SK-N-MC (cell line): ENCODE measurements around a stretch of chr14.

DNA sequence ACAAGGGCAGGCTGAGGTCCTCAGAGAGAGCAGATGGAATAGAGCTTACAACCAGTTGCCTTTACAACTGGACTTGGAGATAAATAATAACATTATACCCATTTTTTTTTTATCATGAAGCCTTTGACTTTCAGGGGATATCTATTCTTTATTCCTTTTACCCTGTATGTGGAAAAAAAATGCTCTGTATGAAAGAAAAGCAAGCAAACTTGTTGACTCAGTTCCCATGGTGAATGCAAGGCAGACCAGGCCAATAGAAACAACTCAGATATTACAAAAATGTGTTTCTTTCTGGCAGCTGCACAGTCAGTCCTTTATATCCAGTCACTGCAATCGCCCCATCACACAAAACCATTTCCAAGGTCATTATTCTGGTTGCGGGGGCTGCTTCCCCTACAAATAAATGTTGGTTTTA is 401.3 kb downstream of the ZFP36L1 start:
- RRBS = no CpG with 5 or more reads among the region's 2 CpGs

DNA sequence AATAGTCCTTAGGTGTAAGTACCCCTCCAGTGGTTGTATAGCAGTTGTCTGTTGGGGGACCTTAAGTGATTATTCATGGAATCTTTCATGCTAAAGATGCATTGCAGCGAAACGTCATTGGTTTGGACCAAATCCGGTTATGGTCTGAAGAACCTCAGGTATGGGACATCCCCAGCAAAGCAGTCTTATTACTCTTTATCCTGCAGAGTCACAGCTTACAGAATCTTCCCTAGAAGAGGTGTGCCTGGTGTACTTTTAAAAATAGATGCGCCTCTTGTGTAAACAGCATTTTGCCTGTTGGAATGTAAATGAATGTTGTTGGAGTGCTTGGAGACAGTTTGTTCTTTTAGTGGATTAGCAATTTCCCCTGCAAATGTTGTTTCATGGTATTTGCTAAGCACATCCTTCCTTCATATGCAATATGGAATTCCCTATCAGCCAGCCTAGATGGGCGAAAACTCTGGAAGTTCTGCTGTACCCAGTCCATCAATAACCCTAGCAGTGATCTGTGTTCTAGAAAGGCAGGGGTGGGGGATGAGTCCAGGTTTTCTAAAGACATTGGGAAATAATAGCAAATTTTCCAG is 242.5 kb downstream of the ZFP36L1 start:
- RRBS = no CpG with 5 or more reads among the region's 5 CpGs

DNA sequence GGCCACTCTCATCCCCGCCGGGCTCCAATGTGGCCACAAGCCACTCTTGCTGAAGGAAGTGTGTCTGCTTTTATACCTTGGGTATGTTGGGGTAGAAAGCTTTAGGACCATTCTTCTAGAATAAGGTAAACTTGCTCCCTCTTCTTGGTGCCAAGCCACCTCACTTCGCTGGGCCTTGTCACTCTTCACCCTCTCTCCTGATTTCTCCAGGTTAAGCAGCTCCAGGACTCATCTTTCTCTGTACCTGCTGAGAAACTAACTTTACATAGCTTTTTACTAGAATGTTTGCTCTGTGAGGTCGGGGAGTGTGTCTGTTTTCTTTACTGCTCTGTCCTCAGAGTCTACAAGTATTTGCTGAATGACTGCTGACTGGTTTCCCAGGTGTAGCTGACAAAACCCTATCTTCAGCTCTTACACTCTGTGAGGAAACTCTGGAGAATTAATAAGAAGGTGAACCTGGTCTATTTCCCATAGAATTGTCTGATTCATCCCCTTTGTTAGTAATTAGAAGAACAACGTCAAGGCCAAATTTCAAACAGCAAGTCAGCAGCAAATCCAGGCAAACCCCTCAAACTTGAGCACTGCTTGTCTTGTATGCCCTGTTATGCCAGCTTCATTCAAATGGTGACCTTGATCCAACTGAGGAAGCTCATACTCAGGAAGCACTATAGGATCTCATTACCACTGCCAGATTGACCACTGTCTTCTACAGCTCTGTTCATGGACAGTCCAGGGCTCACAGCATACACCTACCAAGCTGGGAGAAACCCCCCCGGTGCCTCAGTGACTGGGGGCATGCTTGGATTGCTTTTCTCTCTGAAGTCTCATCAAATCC is 226.8 kb downstream of the ZFP36L1 start:
- RRBS = no CpG with 5 or more reads among the region's 6 CpGs

DNA sequence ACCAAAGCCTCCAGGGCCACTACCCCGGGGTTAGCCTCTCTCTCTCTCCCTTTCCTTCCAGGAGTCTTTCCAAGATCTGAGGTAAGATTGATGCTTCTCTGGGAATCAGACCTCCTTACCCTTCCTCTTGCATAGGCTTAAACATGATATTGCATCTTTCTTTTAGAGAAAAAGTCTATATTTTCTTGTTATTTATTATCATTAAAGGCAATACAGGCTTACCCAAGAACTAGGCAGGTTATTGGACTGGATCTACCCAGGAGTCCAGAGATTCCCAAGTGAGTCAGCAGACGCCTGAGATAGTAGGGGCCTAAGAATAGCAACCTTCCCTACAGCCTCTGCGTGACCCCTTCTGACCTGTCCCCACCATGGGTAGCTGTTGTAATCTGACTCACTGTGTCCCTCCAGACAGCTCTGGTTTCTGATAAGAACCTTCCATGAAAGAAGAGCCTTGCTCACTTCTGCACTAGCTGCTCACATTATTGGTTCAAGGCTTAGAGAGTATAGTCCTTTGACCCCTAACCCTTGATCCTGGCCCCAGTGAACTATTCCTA is 172.8 kb downstream of the ZFP36L1 start:
- RRBS = no CpG with 5 or more reads among the region's 3 CpGs

DNA sequence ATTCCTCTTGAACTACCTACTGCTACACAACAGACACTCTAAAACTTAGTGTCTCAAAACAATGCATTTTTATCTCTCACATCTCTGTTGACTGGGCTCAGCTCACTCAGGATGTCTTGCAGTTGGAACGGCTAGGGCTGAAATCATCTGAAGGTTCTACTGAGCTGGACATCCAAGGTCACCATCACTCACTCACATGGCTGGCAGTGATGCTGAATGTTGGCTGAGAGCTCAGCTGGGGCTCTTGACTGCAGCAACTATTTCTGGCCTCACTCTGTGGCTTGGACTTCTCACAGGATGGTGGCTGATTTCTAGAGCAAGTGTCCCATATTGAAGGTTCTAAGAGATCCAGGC is 166.5 kb downstream of the ZFP36L1 start:
- RRBS = no CpG with 5 or more reads among the region's 1 CpG

GRCh38 chr14:68630454-68631168 is 162.3 kb downstream of the ZFP36L1 start:
- RRBS = no CpG with 5 or more reads among the region's 11 CpGs

DNA sequence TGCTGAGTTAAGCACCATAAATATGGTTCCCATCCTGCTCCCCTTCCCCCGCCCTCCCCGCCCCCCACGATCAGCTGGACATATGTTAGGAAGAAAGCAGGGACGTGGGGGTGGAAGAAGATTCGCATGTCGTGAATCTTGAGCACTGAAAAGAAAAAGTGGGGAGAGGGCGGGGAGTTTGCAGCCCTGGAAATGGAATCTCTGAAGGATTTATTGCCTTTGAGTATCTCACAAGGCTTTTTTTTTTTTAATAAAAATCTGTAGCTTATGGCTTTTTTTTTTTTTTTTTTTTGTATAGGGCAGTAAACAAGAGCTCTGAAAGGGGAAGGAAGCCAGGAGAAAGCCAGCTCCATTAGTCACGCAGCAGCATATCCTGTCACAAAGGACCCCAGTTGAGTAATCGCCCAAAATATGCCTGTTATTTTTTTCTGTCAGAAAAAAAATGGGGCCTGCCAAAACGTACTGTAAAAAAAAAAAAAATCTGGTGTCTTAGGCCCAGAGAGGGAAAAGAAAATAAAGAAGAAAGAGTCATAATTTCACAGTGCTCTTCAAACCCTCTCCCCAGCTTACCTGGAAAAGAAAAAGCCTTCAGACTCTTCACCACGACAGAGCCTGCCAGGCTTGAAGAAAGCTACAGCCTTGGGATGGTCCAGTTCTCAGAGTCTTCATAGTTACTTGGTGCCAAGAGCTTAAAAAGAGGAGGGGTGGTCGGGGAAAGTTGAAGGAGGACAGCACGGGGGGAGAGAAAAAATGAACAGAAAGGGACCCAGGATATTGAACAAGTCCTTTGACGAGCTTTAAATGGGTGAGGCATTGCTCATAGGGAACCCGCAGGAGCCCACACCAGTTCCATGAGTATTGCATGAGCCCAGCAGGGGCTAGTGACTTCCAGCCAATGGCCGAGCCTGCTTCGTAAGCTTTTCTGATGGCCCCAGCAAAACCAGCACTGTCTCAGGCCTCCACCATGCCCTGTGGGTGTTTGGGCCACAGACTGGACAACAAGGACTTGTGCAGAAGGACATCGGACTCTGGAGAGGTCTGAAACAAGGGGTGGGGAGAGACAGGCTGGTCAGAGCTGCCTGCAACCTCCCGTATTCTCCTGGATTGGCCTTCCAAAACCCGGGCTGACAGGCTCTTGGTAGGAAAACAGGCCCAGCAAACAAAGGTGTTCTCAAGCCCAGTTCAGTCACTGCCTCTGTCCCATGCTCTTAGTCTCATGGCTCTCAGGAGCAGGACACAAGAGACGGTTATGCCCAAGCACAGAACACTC is 109.8 kb downstream of the ZFP36L1 start:
- RRBS = no CpG with 5 or more reads among the region's 21 CpGs

- RRBS = 53% methylated on average over 5 of the region's 9 CpGs
Measured at GRCh38 chr14:68762803-68763426, 30.0 kb downstream of the ZFP36L1 start.

DNA sequence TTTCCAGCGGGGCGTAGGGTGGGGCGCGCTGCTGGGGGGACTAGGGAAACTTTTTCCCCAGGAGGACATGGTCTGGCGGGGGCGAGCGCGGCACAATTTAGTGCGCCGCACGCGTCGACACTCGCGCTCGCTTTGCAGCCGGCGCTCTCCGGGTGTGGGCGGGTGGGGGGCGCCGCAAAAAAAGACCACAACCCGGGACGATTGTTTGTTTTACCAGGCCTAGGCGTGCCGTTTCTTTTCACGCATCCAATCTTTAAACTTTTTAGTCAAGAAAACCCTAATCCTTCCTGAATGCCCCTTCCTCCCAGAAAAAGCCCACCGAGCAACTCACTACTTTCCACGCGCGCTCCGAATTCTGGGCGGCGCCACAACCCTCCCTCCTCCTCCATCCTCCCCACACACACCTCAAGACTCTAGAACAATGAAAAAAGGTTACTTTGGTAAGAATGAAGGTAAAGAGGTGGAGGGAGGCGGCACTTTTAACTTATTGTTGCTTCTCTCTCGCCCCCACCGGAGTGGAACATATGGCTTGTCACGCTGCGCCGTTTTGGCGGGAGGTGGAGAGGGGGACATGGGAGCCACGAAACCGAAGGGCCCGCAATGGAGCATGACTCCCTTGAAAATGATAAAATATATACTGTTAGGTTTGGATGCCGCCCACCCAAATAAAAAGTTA is 1.0 kb upstream of the ZFP36L1 start:
- RRBS = 19% methylated on average over 5 of the region's 45 CpGs

DNA sequence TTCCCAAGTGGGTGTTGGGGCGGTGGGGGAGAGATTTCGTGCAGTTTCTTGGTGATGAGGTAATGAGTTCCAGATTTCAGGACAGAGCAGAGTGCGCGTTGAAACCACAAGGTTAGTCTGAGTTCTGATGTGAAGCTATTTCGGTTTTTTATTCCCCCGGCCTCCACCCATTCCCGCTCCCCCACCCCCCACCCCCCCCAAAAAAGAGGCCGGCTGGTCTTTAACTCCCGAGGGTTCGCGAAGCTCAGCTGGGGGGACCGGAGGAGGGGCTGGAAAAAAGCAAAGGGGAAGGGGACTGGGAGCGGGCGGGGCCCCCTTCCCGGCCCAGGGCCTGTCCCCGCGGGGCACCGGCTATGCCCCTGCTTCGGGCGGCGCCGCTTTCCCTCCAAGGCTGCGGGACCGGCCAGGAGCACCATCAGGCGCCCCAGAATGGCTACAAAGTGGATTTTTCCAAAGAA is 2.3 kb upstream of the ZFP36L1 start:
- RRBS = 6% methylated on average over 18 of the region's 25 CpGs

DNA sequence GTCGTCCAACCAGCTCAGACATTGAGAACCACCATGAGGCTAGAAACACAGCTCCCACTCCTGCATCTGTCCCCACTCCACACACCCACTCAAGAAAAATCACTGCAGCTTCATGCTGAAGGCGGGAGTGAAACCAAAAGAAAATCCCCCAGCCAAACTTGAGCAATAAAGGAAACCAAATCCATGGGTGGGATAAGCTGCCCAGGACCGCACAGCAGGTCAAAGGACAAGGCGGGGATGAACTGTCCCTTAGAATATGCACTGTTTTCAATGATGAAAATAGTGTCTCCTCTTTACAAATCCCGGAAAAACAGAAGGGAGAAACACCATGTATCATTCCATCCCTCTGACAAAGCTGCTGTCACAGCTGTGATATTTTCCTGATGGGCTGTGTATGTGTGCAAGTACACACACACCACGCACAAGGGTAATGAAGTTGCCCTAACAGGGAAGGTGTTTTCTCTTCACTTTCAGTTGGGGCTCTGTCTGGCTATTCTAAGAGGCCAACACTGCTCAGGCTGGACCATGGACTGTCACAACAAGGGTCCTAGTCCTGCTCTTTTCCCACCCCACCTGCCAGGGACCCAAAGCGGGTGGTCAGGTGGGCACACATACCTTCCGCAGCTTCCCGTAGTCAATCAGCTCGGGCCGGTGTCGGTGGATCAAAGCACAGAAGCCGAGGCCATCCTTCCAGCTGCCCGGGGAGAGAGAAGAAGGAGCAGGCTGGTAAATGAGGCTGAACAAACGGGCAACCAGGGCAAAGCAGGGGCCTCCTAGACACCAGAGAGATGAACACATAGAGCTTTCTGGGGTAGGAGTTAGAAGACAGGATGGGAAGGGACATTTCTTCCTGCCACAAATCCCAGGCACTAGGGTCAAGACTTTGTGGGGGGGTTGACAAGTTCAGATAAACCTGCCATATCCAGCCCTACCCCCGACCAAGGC is 70.1 kb downstream of the ACTN1 start:
- RRBS = 96% methylated on average over 4 of the region's 16 CpGs

DNA sequence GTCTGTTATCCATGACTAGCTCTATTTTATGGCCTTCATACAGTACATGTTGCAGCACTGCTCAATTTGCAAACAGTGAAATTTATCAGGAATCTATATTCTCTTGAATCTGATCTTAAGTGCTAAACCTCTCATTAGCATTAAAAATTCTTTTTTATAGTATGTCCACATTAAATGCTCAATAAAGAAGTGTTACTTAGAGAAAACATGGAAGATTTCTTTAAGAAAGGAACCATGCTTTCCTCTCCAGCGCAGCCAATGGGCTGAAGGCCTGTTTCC is 73.9 kb upstream of the ACTN1 start:
- RRBS = no CpG with 5 or more reads among the region's 1 CpG

GRCh38 chr14:69053336-69053639 is 74.2 kb upstream of the ACTN1 start:
- RRBS = no CpG with 5 or more reads among the region's 9 CpGs

DNA sequence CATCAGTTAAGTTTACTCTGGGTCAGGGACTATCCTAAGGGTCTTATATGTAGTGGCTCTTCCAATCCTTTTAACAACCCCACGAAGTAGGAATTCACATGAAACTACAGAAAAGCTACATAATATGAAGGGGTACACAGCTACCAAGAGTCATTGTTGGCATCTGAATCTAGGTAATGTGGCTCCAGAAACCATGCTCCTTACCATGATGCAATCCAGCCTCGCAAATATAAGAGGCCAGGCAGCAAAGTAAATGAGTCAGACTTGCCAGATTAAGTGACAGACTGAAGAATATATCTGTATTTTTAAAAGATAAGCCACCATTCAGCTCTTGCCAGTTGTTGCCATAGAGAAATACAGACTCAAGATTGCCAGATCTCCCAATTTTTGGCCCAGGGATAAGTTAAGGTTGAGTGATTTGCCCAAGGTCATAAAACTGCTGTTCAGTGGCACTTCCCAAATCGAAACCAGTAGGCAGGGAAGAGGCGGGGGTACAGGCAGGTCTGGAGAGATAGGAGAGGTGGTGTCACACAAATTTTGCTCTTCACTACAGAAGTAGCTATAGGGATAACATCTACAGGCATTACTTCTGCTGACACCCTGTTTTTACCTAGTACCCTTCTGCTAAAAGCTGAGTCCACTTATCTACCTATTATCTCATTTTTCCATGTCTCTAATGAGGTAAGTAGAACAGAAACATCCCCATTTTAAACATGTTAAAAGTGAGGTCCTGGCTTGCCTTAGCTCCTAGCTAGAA is 19.7 kb downstream of the DCAF5 start:
- RRBS = no CpG with 5 or more reads among the region's 4 CpGs

DNA sequence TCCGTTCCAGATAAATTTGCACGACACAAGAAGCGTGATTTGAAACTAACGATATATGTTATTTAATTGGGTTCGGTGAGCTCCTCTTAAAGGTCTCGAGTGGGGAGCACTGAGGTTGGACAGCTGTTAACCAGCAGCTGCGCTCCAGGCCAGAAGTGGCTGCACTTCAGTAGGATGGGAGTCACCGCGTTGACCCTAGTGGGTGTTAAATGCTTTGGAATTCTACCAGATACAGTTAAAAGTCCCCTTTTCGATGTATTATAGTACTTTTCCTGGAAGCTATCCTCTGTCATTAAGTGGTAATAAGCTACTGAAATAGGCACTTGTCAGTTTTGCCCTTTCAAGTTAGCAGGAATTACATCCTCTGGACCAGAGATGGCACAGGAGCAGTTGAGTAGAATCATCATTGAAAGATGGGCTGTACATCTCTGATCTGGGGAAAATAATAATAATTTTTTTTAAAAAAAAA is 1.1 kb upstream of the DCAF5 start:
- RRBS = no CpG with 5 or more reads among the region's 10 CpGs

DNA sequence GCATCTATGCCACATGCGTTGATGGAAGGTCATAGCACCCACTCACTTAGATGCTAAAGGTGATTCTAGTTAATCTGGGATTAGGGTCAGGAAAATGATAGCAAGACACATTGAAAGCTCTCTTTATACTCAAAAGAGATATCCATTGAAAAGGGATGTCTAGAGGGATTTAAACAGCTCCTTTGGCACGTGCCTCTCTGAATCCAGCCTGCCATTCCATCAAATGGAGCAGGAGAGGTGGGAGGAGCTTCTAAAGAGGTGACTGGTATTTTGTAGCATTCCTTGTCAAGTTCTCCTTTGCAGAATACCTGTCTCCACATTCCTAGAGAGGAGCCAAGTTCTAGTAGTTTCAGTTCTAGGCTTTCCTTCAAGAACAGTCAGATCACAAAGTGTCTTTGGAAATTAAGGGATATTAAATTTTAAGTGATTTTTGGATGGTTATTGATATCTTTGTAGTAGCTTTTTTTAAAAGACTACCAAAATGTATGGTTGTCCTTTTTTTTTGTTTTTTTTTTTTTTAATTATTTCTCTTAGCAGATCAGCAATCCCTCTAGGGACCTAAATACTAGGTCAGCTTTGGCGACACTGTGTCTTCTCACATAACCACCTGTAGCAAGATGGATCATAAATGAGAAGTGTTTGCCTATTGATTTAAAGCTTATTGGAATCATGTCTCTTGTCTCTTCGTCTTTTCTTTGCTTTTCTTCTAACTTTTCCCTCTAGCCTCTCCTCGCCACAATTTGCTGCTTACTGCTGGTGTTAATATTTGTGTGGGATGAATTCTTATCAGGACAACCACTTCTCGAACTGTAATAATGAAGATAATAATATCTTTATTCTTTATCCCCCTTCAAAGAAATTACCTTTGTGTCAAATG is 25.2 kb upstream of the PLEKHD1 start:
- RRBS = no CpG with 5 or more reads among the region's 6 CpGs

DNA sequence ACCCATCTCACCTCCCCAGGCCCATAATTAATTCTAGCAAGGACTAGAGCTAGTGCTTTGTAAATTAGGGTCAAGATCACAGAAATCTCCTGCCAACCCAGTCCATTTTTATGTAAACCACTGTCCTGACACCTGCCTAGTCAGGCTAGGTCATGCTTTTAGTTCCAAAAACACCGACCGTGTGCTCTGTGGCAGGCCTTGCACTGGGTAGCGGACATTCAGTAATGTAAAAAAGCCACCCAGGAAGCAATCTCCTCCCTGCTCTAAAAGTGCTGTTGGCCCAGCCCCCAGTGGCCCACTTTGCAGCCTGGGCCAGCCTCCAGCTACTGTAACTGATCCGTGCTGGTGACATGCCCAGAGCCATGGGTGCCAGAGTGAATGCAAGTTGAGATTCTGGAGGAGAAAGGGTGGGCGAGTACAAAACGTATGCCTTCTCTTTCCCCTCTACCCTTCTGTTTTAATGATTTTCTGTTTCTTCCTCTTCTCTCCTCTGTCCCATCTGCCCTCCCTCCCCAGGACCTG is 16.8 kb downstream of the PLEKHD1 start:
- RRBS = no CpG with 5 or more reads among the region's 6 CpGs

DNA sequence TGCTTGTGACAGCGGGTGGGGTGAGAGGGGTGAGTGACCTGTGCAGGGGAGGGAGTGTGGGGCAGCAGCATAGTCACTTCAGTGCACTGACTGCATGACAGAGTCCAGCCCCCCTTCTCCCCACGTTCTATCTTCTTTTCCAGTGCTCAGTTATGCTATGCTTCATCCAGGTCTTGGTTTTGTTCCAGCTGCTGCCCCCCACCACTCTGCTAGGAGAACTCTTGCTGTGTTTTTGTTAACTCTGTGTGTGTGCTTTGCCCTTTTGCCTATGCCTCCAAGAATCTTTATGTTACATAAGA is 26.3 kb downstream of the SUSD6 start:
- RRBS = no CpG with 5 or more reads among the region's 2 CpGs

- RRBS = no CpG with 5 or more reads among the region's 11 CpGs
Measured at GRCh38 chr14:69657884-69658415, 46.6 kb downstream of the SUSD6 start.

- RRBS = no CpG with 5 or more reads among the region's 4 CpGs
Measured at GRCh38 chr14:69664907-69665330, 53.5 kb downstream of the SUSD6 start.